Ureter (tissue), 1 donor: ENCODE measurements around the gene ESRRA.

GRCh38 chr11:62833357-62834127, 1.7 kb upstream of the STX5 start:
- PRO-cap: no peak

- PRO-cap: no peak
Observed at GRCh38 chr11:62840694-62841173, 1.3 kb upstream of the WDR74 start.

DNA sequence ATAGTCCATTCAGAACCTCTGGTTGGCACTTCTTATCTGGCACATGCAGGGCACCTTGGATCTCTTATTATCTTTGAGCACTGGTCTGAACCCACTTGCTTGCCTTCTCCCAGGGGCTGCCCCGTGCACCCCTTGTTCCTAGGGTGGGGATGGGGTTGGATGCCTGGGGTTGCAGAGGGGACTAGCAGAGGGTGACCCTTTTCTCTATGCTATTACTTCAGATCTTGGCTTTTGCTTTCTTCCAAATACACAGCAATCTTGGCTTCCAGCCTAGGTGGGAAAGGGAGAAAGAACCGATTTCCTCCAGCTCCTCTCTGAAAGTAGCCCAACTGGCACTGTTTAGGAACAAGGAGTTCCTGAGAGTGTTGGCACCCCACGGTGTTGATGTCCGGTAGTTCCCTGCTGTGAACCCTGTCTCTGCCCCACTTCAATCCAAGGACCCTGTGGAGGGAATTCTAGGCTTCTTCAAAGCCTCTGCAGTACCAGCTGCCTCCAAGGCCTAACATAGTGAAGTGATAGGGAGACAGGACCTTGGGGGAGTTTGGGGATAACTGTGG, 1.2 kb upstream of the SLC3A2 start:
- PRO-cap: no peak

DNA sequence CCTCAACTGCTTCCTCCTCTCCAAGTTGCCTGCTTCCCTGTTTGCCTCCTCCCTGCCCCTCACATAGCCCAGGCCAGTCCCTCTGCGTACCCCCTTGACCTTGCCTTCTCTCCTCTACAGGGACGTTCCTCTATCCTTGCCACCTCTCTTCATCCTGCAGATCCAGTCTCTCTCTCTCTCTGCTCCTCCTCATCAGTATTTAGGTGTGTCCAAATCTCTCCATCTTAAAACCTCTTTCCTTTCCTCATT, 14.6 kb downstream of the SLC22A8 start:
- PRO-cap: no peak

DNA sequence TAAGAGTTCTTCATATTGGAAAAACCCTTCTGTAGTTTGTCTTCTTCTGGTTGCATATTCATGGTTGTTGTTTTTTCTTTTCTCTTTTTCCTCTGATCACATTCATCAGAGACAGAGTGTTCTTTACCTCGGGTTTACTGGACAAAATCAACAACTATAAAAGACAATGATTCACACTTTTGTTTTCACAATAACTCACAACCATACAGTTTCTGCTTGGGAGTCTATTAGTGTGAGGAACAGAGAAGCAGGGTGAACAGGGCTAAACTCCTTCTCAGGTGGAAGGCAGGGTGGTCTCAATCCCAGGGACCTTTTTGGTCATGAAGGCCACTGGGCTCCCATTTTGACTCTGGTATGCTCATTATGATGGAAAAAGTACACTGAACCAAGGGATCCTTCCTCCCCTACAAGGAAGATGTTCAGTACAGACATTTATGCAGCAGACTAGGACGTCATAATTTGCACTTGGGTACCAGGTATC, 2.7 kb upstream of the SLC22A25 start:
- PRO-cap: no peak

- PRO-cap: no peak
Observed at GRCh38 chr11:63570698-63571175, 7.6 kb upstream of the PLAAT2 start.

DNA sequence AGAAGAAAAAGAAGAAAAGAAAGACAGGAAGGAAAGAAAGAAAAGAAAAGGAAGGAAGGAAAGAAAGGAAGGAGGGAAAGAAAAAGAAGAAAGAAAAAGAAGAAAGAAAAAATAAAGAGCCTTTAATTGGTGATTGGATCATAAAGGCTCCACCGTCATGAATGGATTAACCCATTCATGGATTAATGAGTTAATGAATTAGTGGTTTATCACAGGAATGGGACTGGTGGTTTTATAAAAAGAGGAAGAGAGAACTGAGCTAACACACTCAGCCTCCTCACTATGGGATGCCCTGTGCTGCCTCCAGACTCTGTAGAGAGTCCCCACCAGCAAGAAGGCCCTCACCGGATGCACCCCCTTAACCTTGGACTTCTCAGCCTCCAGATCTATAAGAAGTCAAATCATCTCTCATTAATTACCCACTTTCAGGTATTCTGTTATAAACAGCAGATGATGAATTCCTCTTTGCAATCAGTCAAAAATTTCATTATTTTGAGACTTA, 9.1 kb upstream of the PLAAT2 start:
- PRO-cap: no peak

DNA sequence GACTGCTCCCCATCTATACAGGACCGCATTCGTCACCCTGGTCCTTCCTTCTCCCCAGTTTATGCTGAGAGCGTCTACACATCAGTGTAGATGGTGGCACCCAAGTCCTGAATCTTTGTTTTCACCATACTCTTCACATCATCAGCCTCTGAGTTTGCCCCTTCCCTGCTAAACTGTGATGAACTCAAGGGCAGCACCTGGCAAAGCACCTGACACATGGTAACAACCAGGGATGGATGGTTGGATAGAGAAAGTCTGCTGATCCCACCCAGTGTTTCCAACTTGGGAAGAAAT, 8.6 kb upstream of the PLAAT3 start:
- PRO-cap: unidirectional peak, minus-strand start at position 58 of the sequence

DNA sequence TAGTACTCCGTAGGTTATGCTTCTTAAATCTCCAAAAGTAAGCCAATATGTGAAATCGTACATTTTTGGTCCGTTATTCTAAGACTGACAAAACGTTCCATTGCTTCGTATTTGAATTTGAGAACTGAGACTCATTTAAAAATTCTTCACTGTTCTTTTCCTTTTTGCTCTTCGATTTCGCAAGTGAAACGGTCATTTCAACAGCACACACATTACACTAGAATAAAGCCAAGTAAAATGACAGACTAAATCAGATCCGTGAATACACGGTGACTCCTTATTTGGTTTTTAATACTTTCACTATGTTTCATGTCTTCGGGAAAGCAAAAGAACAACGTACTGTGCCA, 907 bp downstream of the ATL3 start:
- PRO-cap: no peak

DNA sequence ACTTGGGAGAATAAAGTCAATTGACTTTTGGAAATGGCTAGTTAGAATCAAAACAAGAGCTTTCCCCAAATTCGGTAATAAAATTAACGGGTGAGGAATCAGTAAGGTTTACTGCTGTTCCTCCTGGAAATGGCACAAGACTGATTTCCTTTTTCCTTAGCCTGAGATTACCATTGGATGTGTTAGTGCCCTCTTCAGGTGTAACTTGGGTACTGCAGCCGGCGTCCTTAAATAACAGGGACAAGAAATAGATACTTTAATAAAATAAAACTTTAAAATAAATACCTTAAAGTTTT, 29.9 kb downstream of the ZFTA start:
- PRO-cap: no peak

GRCh38 chr11:63767320-63767968, 1.1 kb downstream of the ZFTA start:
- PRO-cap: bidirectional peak, plus-strand start at chr11:63767644, minus-strand start at chr11:63767546

DNA sequence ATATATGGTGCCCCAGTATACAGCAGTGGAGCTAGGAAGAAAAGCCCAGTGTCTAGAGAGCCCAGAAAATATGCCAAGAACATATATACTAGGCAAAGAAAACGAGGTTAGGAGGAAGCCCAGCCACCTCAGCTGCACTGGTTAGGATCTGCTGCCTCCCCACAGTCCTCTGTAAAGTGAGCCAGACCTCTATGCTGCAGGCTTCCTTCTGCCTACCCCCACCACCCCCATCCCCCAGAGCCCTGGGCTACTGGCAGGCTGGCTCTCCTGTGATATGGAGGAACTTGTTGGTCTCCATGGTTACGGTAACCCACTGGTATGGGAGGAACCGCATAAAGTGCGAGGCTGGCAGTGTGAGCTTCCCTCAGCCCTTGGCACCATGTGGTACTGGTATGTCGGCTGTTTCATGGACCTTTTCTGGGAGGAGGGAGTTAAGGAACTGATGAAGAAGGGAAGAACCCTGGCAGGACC, 34.2 kb downstream of the RCOR2 start:
- PRO-cap: no peak

GRCh38 chr11:63907581-63908348, 9.2 kb downstream of the RCOR2 start:
- PRO-cap: no peak

- PRO-cap: no peak
Observed at GRCh38 chr11:63921142-63921445, 4.1 kb upstream of the RCOR2 start.

DNA sequence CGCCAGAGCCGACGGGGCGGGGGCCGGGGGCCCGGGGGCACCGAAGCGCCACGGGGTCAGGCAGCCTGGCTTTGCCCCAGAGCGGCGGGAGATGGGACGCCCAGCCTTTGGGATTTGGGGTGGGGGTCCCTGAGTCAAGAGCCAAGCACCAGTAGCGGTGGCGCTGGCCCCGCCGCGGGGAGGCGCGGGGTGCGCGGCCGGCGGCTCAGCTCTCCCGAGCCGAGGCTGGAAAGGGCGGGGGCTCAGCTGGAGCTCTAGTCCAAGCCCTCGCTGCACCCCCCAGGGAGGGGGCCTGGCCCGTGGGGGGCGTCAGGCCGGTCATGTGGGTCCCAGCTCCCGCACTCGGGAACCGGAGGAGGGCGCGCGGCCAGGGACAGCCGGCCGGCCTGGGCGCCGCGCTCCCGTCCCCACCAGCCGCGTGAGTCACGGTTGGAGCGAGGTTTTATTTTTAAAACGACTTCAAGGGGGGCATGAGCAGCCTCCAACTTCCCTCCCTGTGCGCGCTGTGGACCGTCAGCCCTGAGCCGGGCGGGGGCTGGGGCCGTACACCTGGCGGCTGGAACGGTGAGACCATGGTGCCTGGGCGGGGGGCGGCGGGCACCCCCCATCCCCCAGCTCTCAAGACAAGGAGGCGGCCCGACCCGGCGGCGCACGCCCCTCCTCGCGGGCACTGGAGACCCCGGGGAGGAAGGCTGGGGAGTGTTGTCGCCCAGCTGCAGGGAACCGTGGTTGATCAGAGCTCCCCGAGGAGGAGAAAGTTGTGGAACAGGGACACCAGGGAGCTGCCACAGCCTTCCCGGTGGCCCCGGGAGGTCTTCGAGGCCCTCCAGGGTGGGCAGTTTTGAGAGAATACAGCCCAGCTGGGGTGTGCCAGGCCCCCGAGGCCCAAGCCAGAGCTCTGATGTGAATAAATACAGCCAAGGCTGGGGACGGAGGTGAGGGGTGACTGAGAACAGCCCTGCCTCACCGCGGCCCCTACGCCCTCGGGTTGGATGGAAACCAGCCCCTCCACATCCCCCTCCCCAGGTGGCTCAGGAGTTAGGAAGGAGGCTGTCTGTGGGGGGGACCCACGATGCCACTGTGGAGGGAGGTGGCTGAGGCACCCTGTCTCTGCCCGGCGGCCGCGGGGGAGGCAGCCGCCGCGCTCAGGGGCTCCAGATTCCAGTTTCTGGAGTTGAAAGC, 872 bp downstream of the FLRT1 start:
- PRO-cap: no peak

DNA sequence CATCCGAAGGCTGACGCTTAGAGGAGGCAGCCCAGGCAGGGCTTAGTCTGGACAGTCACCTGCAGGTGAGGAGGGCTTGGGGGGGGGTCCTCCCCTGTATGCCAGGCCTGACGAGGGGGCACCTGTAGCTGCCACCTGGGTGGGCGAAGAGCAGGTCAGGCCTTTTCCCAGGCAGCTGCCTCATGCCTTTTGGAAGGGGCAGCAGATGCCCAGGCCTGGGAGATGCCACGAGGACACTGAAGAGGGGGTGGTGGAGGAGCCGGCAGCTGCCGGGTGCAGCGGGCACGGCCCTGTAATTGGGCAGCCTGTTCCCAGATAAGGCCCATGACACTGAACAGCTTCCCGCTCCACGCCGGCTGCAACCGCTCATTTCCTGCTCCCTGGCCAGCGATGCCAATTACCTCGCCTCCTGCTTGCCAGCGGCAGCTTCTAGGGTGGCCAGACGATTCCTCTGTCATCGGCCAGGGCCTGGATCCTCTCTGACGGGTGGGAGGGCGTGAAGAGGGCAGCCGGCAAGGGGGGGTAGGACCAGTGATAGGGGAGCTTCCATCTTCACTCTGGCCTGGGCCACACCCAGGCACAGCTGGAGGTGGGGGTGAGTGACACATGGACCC, 22.7 kb downstream of the FLRT1 start:
- PRO-cap: no peak

GRCh38 chr11:64195505-64196104, 9.6 kb downstream of the STIP1 start:
- PRO-cap: no peak

GRCh38 chr11:64294518-64295028, 3.5 kb downstream of the KCNK4 start:
- PRO-cap: no peak

- PRO-cap: bidirectional peak, plus-strand start at chr11:64305524, minus-strand start at chr11:64305223
Observed at GRCh38 chr11:64304667-64305348, 516 bp upstream of the ESRRA start.

DNA sequence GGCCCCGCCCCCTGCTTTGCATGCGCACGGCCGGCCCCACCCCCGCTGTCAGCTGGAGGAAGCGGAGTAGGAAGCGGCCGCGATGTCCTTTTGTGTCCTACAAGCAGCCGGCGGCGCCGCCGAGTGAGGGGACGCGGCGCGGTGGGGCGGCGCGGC, at the start of gene ESRRA:
ESRRA (plus strand) TSS at position 48 of the 156 bp plus-strand sequence.
- PRO-cap: bidirectional peak, plus-strand start at position 48 of the sequence, minus-strand start outside the sequence